ENCODE measurements around a stretch of chr20.

GRCh38 chr20:34984905-34985657, 29.4 kb downstream of the MYH7B start:
- RRBS = no CpG with 5 or more reads among the region's 22 CpGs

GRCh38 chr20:34985658-34986473, 30.2 kb downstream of the MYH7B start:
- RRBS = no CpG with 5 or more reads among the region's 22 CpGs

DNA sequence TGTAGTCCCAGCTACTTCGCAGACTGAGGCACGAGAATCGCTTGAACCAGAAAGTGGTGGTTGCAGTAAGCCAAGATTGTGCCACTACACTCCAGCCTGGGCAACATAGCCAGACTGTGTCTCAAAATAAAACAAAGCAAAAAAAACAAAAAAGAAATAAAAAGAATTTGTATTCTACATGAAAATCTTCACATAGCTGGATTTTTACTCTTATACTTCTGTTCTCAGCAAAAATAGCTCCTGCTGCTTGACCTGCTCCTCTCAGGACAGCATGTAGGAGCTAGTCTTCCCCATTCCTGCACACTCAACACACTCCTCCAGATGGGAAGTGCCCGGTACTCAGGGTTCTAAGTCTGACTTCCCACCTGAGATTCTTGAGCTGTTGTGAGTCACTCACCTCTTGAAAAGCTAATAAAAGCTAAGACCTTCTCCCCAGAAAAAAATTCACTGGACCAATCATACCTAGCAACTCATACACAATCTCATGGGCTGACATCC, 53.6 kb downstream of the TRPC4AP start:
- RRBS = no CpG with 5 or more reads among the region's 4 CpGs

GRCh38 chr20:35251972-35252549, 25.6 kb downstream of the MMP24 start:
- RRBS = no CpG with 5 or more reads among the region's 4 CpGs

DNA sequence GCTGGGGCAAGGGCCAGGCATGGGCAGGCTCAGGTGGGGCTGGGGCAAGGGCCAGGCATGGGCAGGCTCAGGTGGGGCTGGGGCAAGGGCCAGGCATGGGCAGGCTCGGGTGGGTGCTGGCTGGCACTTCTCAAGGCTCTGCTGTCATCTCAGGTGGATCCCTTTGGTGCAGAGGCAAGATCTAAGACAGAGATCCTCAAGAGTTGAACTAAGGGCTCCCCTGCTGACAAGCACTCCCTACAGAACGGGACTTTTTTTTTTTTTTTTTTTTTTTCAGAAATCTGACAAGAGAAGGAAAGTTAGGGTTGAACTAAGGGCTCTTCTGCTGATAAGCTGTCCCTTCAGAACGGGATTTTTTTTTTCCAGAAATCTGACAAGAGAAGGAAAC, 24.9 kb downstream of the MMP24OS start:
- RRBS = no CpG with 5 or more reads among the region's 3 CpGs

DNA sequence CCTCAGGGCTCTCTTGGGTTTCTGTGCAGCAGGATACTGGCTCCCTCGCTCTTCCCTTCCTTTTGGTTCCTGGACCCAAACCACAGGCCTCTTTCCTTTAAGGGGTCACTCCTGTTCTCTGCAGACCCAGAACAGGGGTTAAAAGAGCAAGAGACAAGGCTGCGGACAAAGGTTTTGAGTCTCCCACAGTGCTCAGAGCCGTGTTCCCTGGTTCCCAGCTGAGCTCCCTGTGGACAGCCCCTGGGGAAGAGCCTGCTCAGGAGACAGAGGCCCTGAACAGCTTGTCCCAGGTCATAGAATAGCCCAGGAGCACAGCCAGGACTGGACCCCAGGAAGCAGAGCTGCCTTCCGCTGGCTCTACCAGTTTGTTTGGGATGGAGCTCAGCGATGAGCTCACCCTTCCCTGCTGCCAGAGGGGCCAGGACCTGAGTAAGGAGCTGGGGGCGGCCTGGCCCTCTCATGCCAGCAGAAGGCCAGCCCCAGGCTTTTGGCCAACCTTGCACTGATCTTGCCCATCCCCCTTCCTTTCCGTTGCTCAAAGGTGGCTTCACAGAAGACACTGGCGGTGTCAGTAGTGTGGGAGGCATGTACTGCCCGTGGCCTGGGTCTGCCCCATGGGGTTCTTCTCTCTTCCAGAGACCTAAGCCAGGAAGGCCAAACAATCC, 17.6 kb downstream of the MMP24OS start:
- RRBS = no CpG with 5 or more reads among the region's 9 CpGs

- RRBS = no CpG with 5 or more reads among the region's 7 CpGs
Measured at GRCh38 chr20:35305566-35306205, 13.5 kb upstream of the FAM83C start.

DNA sequence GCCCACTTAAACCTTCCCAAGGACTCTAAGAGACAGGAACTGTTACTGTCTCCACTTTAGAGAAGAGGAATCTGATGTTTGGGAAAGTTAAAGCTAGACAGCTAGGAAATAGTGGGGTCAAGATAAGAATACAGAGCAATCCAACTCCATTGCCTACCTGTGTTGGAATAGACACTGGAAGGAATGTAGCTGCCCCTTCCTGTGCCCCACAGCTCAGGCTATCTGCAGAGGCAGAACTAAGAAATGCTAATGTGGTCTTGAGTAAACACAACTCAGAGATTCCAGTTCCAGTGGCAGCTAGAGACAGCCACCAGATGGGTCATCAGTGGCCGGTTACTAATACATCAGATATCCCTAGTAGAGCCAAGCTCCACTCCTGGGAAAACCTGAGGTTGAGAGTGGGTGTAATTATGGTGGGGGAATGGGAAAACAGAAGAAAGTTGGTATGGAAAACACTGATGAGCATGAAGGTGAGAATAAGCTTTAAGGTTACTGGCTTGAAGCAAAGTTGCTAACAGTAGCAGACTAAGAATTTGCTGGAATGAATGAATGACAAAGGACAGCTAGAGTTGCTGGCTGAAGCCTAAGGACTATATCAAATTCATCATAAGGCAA, 28.2 kb upstream of the FAM83C start:
- RRBS = no CpG with 5 or more reads among the region's 1 CpG

GRCh38 chr20:35545645-35546771, 4.1 kb downstream of the ERGIC3 start:
- RRBS = no CpG with 5 or more reads among the region's 7 CpGs

DNA sequence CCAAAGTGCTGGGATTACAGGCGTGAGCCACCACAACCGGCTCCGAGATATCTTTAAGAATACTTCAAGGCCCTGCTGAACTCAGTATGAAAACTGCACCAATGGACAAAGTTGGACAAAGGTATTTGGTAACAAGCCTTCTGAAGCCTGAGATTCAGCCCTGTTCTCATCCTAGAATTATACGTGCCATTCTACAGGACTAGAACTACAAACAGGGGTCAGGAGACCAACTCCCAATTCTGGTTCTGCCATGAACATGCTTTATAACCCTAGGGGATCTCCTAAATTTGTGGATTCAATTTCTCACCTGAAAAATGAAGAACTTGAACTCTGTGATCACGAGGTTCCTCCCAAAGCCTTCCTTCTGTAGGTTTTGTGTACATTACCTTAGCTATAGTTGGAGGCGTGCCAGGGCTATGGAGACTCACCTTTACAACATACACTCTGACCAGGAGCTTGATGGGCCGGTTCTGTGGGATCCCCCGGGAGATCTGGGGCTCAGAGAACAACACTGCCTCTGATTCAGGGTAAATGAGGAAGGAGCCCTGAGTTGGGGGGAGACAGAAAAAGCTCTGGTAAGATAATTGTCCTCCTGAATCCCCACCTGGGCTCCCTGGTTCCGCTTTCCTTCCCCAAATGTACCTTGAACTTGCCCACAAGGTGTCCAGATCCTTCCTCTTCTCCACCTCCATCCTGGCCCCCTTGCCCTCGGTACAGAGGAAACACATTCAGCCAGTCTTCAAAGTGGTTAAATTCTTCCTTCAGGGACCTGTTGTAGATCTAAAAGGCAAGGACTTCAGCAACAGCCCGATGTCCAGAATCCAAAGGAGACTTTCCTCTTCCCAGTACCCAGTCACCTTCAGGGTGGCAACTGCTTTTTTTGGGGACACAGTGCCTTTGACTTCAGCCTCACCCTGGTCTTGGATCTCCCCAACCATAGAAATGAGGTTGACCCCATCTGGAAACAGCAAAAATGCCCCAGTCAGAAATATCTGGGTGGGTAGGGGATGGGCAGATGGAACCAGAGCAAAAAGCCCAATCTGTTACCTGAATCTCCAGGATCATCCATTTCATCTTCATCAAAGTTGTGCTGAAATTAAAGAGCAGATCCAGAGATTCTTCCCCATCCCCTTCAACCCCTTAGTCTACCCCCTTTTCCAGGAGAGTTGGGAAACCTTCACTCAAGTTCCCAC, 34.3 kb downstream of the ERGIC3 start:
- RRBS = no CpG with 5 or more reads among the region's 11 CpGs

GRCh38 chr20:35618218-35618555, 2.6 kb downstream of the SPAG4 start:
- RRBS = no CpG with 5 or more reads among the region's 6 CpGs

GRCh38 chr20:35618773-35619843, 3.5 kb downstream of the SPAG4 start:
- RRBS = 3% methylated on average over 15 of the region's 69 CpGs

- RRBS = no CpG with 5 or more reads among the region's 18 CpGs
Measured at GRCh38 chr20:35625914-35626976, 10.6 kb downstream of the SPAG4 start.

DNA sequence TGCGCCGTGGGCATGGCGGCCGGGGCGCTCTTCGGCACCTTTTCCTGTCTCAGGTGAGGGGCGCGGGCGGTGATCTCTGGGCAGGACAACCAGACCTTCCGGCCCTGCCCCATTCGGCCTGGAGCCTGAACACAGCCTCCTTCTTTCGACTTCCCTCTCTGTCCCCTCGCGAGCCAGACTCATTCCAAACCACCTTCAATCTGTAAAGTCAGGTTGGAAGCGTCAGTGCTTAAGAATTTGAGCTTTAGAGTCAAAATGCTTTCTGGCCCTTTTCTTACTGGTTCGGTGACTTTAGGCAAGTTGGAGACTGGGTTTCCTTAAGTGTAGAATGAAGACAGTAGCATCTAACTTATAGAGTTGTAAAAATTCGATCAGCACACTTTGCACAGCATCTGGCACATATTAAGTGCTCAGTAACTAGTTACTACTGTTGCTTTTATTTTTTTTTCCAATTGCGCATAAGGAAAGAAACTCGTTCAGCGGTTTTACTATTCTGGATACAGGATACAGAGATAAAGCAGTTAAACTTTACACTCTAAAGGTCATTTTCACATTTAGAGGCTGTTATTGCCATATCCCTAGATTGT, 599 bp downstream of the ROMO1 start:
- RRBS = 2% methylated on average over 8 of the region's 20 CpGs

DNA sequence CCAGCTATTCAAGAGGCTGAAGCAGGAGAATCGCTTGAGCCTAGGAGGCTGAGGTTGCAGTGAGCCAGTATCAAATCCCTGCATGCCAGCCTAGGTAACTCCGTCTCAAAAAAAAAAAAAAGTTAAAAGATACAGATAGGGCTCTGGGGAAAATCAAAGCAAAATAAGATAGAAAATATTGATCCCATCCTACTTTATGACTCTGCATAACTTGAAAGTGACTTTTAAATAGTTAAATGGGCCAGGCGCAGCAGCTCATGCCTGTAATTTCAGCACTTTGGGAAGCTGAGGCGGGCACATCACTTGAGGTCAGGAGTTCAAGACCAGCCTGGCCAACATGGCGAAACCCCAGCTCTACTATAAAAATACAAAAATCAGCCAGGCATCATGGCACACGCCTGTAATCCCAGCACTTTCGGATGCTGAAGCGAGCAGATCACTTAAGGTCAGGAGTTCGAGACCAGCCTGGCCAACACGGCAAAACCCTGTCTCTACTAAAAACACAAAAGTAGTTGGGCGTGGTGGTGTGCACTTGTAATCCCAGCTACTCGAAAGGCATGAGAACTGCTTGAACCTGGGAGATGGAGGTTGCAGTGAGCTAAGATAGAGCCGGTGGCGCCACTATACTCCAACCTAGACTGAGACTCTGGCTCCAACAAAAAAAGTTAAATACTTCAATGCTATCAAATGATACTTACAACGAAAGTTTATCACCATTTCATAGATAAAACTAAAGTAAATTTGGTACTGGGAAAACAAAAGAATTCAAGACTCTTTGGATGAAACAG, 6.7 kb downstream of the ROMO1 start:
- RRBS = no CpG with 5 or more reads among the region's 15 CpGs

DNA sequence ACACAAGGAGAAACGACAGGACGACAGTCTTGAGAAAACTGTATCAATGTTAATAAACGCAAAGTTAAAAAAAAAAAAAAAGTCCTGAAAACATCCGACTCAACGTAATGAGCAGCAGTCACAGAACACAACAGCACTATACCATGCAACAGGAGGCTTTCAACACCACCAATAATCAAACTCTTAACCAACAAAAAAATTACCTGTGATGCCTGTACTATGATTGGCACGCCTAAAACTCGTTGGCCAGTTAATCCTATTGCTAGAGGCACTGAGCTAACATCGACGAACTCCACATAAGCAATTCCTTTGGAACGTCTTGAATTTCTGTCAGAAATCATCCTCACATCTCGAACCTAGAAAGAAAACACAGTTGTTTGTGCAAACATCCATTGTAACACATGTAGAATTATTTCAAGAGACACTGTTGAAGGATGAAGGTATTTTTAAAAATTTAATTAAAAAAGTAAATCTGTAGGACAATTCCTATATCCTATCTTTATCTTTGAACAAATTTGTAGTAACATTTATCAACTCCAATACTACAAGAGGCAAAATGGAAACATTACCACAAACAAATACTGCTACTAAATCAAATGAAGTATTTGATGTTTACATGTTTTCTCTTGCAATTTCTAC, 17.6 kb downstream of the RBM39 start:
- RRBS = no CpG with 5 or more reads among the region's 11 CpGs

DNA sequence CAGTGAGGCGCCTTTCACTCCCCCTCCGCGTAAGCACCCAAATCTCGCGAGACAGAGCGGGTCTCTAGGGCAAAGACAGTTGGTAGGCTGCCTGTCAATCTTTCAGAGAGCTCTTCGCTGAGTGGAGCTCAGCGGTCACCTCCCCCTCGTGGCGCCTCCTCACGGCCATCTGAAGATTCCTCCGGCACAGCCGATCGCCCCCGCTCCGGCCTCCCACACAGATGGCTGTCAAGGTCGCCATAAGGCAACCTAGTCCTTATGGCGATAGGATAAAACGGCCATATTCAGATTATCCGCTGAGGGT, 326 bp upstream of the RBM39 start:
- RRBS = no CpG with 5 or more reads among the region's 20 CpGs

GRCh38 chr20:35821785-35822357, 50.1 kb downstream of the PHF20 start:
- RRBS = no CpG with 5 or more reads among the region's 8 CpGs

- RRBS = no CpG with 5 or more reads among the region's 7 CpGs
Measured at GRCh38 chr20:35951319-35951733, 3.0 kb downstream of the SCAND1 start.

GRCh38 chr20:35959252-35959696, 5.0 kb upstream of the SCAND1 start:
- RRBS = no CpG with 5 or more reads among the region's 6 CpGs